Non-pigmented ciliary epithelial cell (primary cell): ENCODE data around the genes MS4A10, VPS37C and TKFC.

GRCh38 chr11:60282125-60282895, 1.8 kb downstream of the MS4A4A start:
- RRBS: no CpG with 5 or more reads among the region's 6 CpGs

DNA sequence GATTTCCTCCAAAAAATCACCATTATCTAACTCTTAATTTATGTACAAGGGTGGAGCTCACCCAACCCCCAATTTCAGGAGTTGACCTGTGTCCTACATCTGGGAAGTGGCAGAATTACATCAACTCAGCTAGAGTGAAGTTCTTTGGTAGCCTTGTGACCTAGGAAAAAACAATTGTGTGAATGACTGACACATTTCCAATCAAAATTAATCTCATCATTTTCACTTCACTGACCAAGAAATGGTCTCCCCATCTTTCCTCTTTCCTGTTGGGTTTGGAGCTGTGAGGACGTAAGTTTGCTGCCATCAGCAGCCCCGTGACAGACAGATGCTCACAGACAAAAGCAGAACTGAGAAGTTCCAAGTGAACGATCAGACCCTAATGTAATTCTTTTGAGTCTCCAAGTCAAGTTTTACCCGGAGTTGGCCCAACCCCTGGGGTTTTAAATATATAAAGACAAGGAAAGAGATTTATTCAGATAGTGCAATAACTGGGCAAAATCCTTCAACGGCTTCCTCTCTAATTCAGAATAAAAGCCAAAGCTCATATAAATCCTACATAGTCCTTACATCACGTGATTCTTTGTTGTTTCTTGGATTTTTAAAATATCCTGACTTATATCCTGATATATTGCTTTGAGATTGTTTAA, 16.4 kb upstream of the MS4A6E start:
- RRBS: no CpG with 5 or more reads among the region's 6 CpGs

DNA sequence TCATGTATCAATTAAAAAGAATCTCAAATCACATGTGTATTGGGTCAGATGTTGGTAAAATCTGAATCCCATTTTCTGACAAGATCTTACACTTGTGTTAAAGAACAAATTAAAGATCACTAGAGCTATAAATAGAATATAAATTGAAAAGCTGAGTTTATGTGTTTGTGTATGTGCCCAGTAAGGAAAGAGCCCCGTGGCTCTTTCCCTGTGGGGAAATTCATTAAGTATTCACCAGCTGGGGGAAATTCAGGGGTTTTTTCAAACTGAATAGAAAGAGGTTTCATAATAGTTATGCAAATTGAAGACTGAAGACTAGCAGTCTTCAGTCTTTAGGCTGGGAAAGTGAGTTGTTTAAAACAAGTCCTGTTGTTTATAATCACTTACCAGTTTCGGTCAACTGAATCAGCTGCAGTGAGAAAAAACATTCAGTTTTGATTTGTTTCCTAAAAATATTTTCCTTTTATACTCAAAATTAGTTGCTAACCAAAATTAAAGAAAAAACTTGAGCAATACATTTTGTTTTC, 11.3 kb upstream of the MS4A7 start:
- RRBS: no CpG with 5 or more reads among the region's 2 CpGs

GRCh38 chr11:60500248-60500942, 7.8 kb downstream of the MS4A12 start:
- RRBS: no CpG with 5 or more reads among the region's 4 CpGs

GRCh38 chr11:60784960-60785589, at the start of gene MS4A10:
Gene MS4A10 (plus strand): TSS chr11:60785333.
- RRBS: 73% methylated on average over 4 of the region's 13 CpGs

GRCh38 chr11:60854164-60854598, 1.6 kb downstream of the PTGDR2 start:
- RRBS: no CpG with 5 or more reads among the region's 7 CpGs

DNA sequence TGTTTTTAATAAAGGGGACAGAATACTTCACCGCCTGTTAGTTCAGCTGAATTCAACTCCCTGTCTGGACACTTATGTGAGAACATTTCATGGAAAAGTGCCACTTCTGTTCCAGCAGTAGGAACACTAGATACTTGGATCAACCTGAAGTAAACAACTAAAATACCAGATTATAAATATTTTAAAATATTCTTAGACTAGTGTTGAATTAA, 11.1 kb downstream of the ZP1 start:
- RRBS: no CpG with 5 or more reads among the region's 1 CpG

GRCh38 chr11:61141701-61142127, 19.5 kb downstream of the VPS37C start:
- RRBS: no CpG with 5 or more reads among the region's 8 CpGs

GRCh38 chr11:61149814-61150302, 11.4 kb downstream of the VPS37C start:
- RRBS: no CpG with 5 or more reads among the region's 8 CpGs

GRCh38 chr11:61160269-61160757, 913 bp downstream of the VPS37C start:
- RRBS: no CpG with 5 or more reads among the region's 9 CpGs

DNA sequence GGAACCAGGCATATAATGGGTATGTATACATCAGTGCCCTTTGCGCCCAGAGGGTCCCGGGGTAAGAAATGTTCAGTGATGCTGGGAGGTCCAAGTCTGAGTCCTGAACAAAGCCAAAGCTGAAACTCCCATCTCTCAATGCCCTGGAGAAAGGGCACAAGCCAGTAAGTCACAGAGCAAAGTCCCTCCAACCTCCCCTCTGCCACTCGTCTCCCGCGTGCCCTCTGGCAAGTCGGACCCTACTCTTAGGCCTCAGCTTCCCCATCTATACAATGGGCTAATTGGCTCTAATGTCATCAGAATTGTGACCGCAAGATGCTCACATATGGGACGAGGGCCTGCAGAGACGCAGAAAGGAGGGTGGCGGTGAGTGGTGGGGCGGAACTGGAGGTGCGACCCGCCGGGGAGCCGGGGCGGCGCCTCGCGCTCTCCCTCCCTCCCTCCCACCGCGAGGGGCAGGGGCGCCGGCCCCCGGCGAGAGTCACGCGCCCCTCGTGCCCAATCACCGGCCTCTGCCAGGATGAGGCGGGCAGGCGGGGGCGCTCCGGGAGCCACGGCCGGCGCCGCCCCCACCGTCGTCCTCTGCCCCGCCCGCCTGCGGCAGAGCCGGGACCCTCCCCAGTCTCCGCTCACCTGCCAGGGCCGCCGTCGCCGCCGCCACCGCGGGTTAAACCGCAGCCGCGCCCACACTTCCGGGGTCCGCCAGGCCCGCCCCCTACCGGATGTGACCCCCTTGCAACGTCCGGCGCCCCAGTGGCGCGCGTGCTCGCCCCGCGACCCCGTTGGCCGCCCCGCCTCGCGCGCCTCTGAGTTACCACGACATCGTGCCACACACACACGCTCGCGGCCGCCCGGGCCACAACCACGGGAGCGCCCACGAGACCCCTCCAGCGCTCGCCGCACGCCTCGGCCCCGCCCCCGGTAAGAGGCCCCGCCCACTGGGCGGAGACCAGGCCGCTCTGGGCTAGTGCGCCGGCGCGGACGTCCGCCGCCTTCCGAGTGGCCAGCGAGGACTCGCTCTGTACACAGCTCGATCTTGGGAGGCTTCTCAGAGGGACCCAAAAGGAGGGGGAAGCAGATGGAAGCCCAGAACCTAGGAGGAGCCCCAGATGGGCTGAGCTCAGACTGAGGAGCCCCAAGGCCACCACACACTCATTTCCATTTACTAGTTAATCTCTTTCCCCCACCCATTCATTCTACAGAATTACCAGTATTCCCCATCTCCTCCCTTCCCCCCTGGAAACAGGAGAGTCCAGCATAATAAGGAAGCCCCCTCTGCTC, at the start of gene VPS37C:
Gene VPS37C, minus strand, starts transcription at position 669 of the 1,281 bp plus-strand sequence.
- RRBS: 2% methylated on average over 59 of the region's 104 CpGs

DNA sequence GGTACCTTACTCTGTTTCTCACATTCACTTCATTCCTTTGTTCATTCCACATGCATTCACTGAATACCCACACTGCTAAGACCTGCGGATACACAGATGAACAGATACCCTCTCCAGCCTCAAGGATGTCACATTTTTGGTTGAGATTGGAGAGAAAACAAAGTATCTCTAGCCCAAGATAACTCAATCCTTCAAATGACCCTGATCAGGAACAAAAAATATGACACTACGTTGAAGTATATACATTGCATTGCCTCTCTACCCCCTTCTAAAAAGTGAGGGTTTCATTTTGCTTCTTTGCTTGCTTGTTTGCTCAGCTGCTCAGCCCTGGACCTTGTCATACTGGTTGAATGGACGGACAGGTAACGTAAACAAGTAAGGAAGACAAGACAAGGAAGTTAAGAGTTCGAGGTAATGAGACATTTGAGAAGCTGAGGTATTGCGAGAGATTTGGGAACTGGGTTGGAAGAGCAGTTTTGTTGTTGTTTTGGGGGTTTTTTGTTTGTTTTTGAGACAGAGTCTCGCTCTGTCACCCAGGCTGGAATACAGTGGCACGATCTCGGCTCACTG, 3.7 kb upstream of the VPS37C start:
- RRBS: no CpG with 5 or more reads among the region's 9 CpGs

- RRBS: 1% methylated on average over 25 of the region's 70 CpGs
Measured at GRCh38 chr11:61332961-61333732, at the start of gene TKFC. Gene TKFC (plus strand): TSS chr11:61333228.

DNA sequence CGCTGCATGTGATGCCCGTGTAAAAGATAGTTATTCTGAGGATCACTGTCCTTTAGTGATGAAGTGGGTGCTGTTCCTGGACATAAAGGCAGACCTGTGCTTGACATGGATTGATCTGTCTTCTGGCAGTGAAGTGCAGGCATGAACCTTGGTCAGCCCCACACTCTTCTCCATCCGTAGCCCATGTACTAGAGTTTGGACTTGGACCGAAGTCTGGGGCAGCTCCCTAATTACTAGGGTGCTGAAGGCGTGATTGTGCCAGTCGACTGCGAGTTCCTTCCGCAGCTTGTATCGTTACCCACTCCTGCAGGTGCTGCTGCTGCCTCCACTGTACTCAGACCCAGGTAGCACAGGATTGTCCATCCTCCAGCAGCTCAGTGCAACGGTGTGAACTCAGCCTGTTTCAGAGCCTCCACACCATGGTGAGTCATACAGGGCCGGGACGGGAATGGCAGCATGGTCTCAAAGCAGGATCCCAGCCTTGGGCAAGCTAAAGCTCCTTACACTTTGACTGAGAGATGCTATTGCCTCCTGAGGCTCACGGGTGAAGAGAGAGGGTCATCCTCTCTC, 1.4 kb downstream of the TKFC start:
- RRBS: no CpG with 5 or more reads among the region's 13 CpGs

DNA sequence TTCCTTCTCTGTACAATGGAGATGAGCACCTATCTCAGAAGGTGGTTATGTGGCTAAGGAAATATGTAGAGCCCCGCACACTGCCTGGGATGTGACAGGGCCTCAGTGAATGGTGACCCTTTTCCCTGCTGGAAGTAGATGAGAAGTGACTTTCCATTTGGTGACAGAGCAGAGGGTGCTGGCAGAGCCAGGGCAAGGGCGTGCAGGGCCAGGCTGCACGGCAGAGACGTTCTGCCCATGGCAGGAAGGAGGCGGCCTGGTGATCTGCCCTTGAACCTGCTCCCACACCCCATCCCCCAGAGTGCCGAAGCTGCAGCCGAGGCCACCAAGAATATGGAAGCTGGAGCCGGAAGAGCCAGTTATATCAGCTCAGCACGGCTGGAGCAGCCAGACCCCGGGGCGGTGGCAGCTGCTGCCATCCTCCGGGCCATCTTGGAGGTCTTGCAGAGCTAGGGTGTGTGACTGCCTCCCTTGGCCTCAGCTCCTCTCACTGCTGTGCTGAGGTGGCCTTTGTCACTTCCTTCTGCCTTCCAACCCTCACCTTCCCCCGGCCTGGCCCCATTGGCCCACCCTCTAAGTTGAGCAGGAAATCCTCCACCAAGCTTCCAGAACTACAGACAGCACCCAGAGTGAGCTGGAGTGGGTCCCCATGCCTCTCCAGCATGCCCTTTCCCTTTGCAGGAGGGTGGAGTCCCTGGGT, 13.2 kb downstream of the TKFC start:
- RRBS: 83% methylated on average over 1 of the region's 13 CpGs

DNA sequence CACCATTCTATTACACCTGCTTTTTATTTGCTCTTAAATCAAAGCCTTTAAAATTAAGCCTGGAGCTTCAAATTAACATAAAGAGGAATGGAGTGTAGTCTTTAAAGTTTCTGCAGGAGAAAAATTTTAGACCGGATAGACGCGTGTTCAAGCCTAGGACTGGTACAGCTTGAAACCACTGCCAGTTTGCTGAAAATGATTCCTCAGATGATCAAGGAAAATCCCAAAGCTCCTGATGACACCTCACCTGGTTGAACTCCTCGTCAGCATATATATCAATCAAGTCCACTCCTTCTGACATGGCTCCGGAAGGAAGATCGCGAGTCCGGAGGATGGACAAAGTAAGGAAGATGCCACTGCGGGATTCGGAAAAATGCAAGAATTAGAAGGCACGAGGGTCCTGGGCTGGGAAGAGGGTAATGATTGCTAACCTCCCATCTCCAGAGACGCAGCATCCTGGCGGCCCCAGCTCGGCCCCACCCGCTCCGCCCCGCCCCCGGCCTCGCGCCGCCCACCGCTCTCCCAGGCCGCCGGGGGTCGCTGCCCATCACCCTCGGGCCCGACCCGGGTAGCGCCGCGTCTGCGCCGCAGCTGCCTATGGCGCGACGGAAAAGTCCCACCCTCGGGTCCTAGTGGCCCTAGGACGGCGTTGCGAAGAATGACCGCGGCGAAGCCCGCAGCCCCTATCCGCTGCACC, 692 bp downstream of the CPSF7 start:
- RRBS: no CpG with 5 or more reads among the region's 45 CpGs

- RRBS: 5% methylated on average over 16 of the region's 40 CpGs
Measured at GRCh38 chr11:61567418-61568122, 13.3 kb downstream of the SYT7 start.

- RRBS: 1% methylated on average over 14 of the region's 25 CpGs
Measured at GRCh38 chr11:61581421-61581985, 627 bp upstream of the SYT7 start.

DNA sequence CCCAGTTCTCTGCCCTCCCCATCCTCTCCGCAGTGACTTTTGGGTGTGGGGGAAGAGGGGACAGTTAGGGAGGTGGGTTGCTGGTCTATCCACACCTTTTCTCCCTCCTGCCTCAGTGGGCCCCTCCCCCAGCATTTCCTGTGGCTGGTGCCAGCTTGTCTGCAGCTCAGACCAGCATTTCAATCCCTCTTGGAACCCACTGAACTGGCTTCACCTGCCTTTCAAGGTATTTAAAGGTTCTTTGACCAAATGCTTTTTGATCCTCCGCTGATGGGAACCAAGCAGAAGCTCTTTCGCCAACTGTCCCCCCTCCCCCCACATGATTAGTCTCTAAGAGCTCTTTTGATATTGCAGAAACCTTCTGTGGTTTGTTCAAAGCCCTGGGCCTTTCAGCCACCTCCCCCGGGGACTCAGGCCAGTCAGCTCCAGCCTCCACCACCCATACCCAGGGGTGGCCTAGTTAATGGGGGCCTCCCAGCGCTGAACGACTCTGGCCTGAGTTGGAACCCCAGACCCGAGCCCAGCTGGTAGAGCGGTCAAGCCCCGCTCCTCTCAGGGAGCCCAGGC, 5.9 kb upstream of the SYT7 start:
- RRBS: no CpG with 5 or more reads among the region's 9 CpGs

DNA sequence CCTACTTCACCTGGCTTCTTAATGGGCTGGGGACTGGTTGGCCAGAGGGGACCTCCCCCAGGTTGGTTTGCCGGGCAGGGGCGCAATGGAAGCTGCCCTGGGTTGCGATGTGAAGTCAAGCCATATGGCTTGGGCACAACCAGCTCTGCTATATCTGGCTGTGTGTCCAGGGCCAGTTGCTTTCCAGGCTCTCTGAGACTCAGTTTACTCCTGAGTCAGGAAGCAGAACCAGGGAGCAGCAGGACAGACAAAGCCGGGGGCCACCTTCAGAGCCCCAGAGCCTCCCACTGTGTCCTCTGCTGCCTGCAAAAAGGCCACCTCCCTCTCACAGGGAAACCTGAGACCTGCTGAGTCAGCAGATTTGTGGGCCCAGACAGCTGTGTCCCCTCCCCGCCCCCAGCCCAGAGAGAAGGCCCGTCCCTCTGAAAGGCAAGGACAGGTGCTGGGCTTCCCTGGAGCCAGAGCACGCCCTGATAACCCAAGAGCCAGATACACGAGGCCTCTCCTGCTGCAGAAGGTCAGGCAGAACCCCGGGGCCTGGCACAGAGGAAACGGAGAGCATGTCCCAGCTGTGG, 29.2 kb upstream of the DAGLA start:
- RRBS: no CpG with 5 or more reads among the region's 10 CpGs